SK-N-SH (cell line): ENCODE measurements around the genes ATP6V0E1 and CREBRF.

GRCh38 chr5:172846192-172846971 lies 12.3 kb downstream of the ERGIC1 start:
- RRBS, result no CpG with 5 or more reads among the region's 8 CpGs
CAGE:
- cytosol, long polyA plus RNA, result no peak
- long polyA plus RNA, result no peak
- nucleus, long polyA plus RNA, result no peak

- RRBS, result no CpG with 5 or more reads among the region's 17 CpGs
CAGE:
- cytosol, long polyA plus RNA, result no peak
- long polyA plus RNA, result no peak
- nucleus, long polyA plus RNA, result no peak
Observed at GRCh38 chr5:172852677-172853441, 18.8 kb downstream of the ERGIC1 start.

GRCh38 chr5:172858388-172859410 lies 24.6 kb downstream of the ERGIC1 start:
- RRBS, result 95% methylated on average over 6 of the region's 30 CpGs
CAGE:
- cytosol, long polyA plus RNA, result no peak
- long polyA plus RNA, result no peak
- nucleus, long polyA plus RNA, result no peak

GRCh38 chr5:172868333-172869223 lies 34.5 kb downstream of the ERGIC1 start:
- RRBS, result no CpG with 5 or more reads among the region's 13 CpGs
CAGE:
- cytosol, long polyA plus RNA, result no peak
- long polyA plus RNA, result no peak
- nucleus, long polyA plus RNA, result no peak

DNA sequence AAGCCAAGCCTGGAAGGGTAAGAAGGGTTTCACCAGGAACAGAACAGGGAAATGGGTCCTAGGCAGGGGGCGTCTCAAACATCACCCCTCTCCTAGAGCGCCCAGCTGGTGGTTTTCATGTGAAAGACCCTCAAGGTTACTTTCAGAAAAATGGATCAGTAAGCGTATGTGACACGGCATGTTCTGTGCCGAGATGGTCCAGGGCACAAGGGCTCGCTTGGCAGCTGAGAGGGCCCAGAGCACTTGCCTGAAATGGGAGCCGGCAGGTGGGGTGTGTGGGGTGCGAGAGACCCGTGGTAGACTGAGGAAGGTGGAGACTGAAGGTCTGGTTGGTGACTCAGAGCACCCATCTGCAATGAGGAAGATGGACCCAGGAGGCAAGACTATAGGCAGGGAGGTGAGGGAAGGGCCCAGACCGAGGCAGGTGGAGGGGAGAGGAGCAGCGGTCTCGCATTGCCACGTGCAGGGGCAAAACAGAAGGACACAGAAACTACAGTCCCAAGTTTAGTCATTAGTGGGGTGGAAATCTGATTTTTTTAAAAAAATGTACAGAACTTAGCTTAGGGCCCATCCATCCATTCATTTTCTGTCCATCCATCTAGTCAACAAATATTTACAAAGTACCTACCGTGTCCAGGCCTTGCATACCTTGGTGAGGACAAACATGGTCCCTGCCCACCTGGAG lies 34.9 kb upstream of the RPL26L1 start:
- RRBS, result no CpG with 5 or more reads among the region's 14 CpGs
CAGE:
- cytosol, long polyA plus RNA, result no peak
- long polyA plus RNA, result no peak
- nucleus, long polyA plus RNA, result no peak

GRCh38 chr5:172983427-172984306 lies at the start of gene ATP6V0E1:
Gene ATP6V0E1, plus strand, starts transcription at chr5:172983771.
- RRBS, result 1% methylated on average over 17 of the region's 55 CpGs
CAGE:
- cytosol, long polyA plus RNA, result start-site peak on the plus strand at chr5:172983771-172983850, 883 and 1,714 reads in 2 replicates
- long polyA plus RNA, result start-site peak on the plus strand at chr5:172983771-172983962, 1,051 and 1,355 reads in 2 replicates
- nucleus, long polyA plus RNA, result no peak

DNA sequence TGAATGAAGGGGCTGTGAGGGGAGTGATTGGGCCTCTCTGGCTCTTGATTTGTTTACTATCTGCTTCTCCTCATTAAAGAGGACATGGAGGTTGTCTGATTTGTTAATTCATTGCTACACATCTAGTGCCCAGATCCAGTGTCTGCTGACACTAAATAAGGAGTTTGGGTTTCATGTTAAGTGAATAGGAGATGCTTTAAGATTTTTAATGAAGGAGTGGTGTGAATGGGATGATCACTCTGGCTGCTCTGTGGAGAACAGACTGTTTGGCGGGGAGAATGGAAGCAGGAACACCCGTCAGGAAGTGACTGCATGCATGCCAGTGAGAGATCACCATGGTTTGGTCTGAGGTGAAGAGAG lies 19.7 kb downstream of the ATP6V0E1 start:
- RRBS, result no CpG with 5 or more reads among the region's 2 CpGs
CAGE:
- cytosol, long polyA plus RNA, result no peak
- long polyA plus RNA, result no peak
- nucleus, long polyA plus RNA, result no peak

DNA sequence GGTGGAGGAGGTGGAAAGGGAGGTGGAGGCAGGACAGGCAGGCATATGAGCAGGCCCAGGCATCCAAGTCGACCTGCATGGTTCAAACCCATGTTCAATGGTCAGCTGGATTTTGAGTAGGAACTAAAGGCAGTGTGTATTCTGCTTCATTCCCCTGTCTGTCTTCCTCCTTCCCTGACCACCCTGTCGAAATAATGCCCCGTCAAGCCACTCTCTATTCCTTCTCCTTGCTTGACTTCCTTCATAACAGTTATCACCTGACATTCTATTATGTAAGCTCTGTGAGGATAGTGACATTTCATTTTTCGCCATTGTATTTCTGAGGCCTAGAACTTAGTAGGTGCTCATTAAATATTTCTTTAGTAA lies 34.8 kb downstream of the ATP6V0E1 start:
- RRBS, result no CpG with 5 or more reads among the region's 4 CpGs
CAGE:
- cytosol, long polyA plus RNA, result no peak
- long polyA plus RNA, result no peak
- nucleus, long polyA plus RNA, result no peak

DNA sequence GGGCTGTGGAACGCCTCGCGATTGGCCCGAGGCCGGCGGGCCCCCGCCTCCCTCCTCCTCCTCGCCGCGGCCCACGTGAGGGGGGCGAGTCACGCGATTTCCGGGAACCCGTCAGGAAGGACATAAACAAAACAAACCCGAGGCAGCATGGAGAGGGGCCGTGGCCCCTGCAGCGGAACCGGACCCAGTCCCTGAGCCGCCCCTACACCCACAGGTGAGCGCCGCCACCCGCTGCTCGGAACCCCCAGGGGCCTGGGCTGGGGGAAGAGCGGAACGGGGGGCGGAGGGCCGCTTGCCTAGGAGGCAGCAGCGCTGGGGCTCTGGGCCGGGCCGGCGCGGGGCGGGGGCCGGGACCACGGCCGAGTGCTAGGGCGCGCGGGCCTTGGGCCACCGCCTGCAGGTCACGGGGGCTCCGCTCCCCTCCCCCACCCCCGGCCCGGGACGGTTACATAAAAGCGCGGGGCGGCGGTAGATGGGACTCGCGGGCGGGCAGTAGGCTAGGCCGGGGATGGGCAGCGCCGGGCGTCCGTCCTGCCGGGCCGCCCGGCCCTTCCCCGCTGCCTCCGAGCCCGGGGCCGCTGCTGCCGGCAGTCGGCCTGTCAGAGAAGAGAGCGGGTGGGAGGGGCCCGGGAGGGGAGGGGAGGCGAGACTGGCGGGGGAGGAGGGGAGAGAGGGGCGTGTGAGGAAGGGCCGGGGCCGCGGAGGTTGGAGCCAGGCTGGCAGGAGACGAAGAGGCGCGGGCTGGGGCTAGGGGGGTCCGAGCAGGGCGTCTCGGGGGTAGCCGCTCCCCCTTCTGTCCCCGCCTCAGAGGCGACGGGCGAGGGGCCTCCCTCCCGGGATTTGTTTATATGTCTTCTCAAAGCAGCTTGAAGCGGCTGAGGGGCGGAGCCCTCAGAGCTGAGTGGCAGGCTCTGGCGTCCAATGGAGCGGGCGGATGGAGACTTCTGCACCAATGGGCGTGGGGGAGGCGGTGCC lies at the start of gene CREBRF:
Gene CREBRF, plus strand, starts transcription at position 87 of the 975 bp plus-strand sequence.
- RRBS, result 2% methylated on average over 40 of the region's 95 CpGs
CAGE:
- cytosol, long polyA plus RNA, result no peak
- long polyA plus RNA, result no peak
- nucleus, long polyA plus RNA, result start-site peak on the plus strand centred at position 114 of the sequence, 54 bp wide, 185 and 91 reads in 2 replicates

- RRBS, result 5% methylated on average over 2 of the region's 25 CpGs
CAGE:
- cytosol, long polyA plus RNA, result no peak
- long polyA plus RNA, result no peak
- nucleus, long polyA plus RNA, result start-site peak on the plus strand at chr5:173057302-173057522, 14 and 43 reads in 2 replicates
Observed at GRCh38 chr5:173057241-173057939, 1.2 kb downstream of the CREBRF start.

DNA sequence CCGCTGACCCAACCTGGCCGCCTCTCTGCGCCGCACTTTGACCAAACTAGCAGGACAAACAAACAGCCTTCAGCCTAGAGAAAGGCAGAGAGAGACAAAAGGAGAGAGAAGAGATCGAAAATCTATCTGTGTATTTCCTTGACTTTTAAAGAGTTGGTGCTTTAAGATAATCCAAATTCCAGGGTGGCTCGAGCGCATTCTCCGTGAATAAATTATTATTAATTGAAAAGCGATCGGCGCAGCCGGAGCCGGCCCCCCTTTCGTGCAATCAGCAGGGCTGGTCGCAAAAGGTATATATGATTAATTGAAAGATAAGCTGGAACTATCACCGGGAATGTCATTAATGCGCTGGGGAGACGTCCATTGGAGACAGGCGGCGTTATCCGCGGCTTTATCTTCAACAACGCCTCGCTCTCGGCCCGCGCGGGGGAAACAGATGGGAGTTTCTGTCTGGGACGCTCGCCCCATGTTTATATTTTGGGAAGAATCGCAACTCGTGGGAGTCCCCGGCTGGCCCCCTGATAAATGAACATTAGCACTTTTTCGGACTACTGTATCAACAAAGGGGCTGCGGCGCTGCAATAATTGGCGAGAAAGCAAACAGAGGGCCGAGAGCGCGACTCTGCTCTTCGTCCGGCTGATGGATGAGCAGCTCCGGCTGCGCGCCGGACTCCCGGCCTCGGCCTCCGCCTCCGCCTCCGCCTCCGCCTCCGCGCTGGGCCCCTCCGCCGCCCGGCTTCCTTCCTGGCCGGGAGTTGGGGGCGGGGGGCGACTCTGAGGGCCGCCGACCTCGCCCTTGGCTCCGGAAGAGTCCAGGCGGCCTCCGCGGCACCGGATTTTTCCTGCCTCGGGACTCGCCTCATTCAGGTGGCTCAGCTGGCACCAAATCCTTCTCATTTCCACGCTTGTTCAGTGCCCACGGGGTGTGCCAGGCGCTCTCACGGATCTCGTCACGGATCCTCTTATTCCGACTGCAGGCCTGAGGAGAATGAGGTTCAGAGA lies 3.4 kb upstream of the NKX2-5 start:
- RRBS, result 3% methylated on average over 18 of the region's 77 CpGs
CAGE:
- cytosol, long polyA plus RNA, result no peak
- long polyA plus RNA, result no peak
- nucleus, long polyA plus RNA, result no peak

GRCh38 chr5:173315287-173316546 lies 12.5 kb downstream of the STC2 start:
- RRBS, result 24% methylated on average over 4 of the region's 25 CpGs
CAGE:
- cytosol, long polyA plus RNA, result no peak
- long polyA plus RNA, result no peak
- nucleus, long polyA plus RNA, result no peak

- RRBS, result no CpG with 5 or more reads among the region's 10 CpGs
CAGE:
- cytosol, long polyA plus RNA, result no peak
- long polyA plus RNA, result no peak
- nucleus, long polyA plus RNA, result no peak
Observed at GRCh38 chr5:173320308-173320819, 7.8 kb downstream of the STC2 start.

DNA sequence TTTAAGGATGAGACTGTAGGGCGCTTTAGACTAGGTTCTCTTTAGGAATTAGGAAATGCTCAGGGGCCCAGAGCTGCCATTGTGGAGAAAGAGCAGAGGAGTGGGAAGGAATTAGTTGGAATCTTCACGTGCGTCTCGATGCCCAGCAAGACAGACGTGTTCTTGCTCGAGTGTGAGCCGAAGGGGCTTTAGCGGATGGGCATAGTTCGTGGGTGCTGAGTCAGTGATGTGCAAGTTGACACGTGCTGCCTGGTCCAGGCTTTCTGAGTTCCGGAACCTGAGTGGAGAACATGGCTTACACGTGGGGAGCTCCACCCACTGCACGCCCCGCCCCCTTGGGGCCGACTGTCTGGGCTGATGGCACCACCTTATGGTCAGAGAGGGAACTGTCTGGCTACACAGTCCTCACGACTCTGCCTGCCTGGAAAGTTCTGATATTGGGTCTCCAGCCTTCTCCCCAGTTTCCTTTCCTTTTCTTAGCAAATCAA lies 3.7 kb upstream of the STC2 start:
- RRBS, result no CpG with 5 or more reads among the region's 16 CpGs
CAGE:
- cytosol, long polyA plus RNA, result no peak
- long polyA plus RNA, result no peak
- nucleus, long polyA plus RNA, result no peak

- RRBS, result no CpG with 5 or more reads among the region's 5 CpGs
CAGE:
- cytosol, long polyA plus RNA, result no peak
- long polyA plus RNA, result no peak
- nucleus, long polyA plus RNA, result no peak
Observed at GRCh38 chr5:173454183-173454719, 126.0 kb upstream of the STC2 start.

DNA sequence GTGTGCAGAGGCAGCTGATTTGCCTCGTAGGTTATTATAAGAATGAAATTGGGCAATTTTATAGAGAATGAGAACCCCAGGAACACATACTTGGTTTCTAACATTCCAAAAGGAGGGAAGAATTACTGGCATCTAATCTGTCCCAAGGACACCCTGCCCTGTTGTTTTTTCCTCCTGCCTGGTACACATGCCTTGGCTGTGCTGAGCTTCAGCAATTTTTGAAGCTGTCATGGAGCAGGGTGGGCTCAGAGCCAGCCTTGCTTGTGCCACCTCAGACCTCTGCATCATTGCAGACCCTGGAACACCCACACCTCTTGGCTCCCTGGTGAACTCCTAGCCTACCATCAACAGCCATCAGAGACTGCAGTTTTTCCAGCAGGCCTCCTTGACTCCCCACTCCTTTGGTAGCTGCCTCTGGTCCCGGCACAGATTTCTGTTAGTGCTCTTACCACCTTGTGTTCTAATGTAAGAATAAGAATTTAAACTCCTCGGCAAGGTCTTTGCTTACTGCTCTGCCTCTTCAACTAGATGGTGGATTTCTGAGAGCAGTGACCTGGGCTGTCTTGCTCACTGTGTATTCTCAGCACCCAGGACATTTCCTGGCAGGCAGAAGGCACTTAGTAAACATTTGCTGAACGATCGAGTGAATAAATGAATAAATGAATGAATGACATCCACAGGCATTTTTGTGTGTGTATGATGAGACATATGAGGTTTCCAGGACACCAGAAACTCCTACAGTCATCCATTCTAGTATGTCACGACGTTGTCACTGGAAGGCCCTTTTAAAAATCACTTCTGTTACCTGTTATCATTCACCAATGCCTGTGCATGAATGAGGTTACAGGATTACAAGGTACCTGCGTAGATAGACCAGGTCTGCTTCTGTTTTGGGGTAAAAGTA lies 143.3 kb downstream of the BOD1 start:
- RRBS, result no CpG with 5 or more reads among the region's 8 CpGs
CAGE:
- cytosol, long polyA plus RNA, result no peak
- long polyA plus RNA, result no peak
- nucleus, long polyA plus RNA, result no peak

GRCh38 chr5:173627850-173628510 lies 11.5 kb upstream of the BOD1 start:
- RRBS, result no CpG with 5 or more reads among the region's 13 CpGs
CAGE:
- cytosol, long polyA plus RNA, result no peak
- long polyA plus RNA, result no peak
- nucleus, long polyA plus RNA, result no peak

DNA sequence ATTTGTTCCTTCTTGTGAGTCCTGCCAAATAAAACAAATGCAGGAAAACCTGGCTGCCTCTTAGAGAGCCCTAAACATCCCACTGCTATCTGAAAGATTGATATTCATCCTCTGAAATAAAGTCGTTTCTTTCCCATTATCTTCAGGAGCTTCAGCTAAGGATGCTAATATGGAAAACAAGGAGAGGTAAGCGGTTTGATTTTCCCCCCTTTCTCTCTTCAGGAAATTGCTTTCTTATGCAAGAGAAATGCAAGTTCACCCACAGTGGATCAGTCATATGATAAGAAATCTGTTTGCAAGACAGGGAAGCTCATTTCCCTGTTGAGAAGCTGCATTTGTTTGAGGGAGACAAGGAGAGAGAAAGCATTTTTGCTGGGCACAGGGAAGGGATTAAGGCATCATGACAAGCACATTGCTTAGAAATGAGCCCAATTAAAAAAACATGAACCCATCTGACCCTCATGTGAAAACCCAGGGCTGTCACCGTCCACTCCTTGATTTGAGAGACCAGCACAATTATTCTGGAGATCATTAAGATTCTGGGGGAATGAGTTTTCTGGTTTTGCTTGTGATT lies 53.7 kb upstream of the BOD1 start:
- RRBS, result no CpG with 5 or more reads among the region's 3 CpGs
CAGE:
- cytosol, long polyA plus RNA, result no peak
- long polyA plus RNA, result no peak
- nucleus, long polyA plus RNA, result no peak

DNA sequence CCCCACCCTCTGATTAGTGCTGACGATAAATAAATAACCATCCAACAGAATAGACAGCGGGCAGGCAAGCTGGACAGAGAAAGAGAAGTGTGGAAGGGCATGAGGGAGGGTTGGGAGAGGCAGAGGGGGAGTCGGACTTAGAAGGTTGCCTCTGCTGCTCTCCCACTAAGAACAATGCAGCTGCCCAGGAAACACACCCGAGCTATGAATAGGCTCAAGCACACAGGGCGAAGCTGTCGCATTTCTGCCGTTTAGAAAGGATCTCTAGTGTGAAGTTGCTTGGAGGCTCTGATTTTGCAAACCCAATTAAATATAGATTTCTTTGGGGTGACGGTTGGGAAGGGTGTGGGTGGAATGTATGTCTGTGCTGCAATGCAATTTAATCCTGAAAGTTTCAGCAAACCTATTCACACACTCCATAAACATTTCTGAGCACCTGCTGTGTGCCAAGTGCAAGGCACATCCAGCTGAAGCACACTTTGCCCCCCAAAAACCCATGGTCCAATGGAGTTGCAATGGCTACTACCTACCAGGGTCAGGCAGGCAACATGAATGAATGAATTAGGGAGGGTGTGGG lies 57.4 kb upstream of the BOD1 start:
- RRBS, result no CpG with 5 or more reads among the region's 8 CpGs
CAGE:
- cytosol, long polyA plus RNA, result no peak
- long polyA plus RNA, result no peak
- nucleus, long polyA plus RNA, result no peak

DNA sequence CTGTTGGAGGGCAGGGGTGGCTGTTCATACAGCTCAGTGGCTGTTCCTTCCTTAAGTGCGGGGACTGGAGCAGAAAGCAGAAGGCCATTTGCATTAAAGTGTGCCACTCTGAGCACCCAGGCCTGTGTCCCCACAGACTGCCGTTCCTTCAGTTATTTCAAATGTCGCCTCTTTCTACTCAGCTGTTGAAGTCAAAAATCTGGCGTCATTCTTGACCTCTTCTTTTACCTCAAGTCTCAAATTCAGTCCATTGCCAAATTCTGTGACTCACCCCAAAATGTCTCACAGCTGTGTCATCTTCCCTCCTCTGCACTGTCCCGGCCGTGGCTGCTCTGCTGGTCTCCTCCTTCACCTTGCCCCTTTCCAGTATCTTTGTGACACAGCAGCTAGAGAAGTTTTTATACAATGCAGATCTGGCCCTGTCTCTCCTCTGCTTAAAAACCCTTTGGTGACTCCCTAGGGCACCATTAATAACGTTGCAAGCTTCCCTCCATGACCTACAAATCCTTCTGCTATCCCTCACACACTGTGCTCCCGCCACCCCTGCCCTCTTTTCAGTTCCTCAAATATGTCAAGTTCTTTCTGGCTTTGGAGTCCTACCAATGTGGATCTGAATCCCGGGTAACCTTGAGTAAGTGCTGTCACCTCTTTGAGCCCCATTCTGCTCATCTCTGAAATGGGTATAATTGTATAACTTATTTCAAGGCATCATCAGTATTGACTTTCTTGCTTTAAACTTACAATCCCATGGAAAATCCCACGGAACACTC lies 98.3 kb upstream of the BOD1 start:
- RRBS, result no CpG with 5 or more reads among the region's 10 CpGs
CAGE:
- cytosol, long polyA plus RNA, result no peak
- long polyA plus RNA, result no peak
- nucleus, long polyA plus RNA, result no peak